ENCODE results near the genes AIFM1, ZNF280C, SLC25A14, GPR119 and TFDP3.

DNA sequence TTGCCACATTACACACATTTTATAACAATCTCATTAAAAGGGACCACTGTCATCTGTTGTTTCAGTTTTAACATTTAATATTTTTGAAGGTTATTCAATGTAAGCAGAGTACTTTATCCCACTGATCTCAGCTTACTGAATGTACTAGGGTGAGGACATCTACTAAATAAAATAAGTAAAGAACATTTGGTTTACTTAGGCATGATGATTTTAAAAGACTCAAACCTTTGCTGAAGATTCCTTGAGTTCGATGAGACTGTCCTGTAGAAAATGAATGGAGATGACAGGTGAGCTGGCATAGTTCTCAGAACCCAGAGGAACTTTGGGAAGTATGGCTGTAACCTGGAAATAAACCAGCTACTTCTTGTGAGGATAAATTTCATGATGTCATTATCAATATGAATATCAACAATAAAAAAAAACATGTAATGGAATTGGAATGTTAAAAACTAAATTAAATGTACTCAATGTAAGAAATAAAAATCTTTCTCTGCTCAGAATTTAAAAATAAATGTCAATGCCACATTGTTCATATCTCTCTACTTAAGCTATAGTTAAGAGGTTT is 113.6 kb downstream of the THOC2 start:
- PRO-cap: no peak
- RAMPAGE, long total RNA, 3 experiments: no peak in any of the 3 experiments

DNA sequence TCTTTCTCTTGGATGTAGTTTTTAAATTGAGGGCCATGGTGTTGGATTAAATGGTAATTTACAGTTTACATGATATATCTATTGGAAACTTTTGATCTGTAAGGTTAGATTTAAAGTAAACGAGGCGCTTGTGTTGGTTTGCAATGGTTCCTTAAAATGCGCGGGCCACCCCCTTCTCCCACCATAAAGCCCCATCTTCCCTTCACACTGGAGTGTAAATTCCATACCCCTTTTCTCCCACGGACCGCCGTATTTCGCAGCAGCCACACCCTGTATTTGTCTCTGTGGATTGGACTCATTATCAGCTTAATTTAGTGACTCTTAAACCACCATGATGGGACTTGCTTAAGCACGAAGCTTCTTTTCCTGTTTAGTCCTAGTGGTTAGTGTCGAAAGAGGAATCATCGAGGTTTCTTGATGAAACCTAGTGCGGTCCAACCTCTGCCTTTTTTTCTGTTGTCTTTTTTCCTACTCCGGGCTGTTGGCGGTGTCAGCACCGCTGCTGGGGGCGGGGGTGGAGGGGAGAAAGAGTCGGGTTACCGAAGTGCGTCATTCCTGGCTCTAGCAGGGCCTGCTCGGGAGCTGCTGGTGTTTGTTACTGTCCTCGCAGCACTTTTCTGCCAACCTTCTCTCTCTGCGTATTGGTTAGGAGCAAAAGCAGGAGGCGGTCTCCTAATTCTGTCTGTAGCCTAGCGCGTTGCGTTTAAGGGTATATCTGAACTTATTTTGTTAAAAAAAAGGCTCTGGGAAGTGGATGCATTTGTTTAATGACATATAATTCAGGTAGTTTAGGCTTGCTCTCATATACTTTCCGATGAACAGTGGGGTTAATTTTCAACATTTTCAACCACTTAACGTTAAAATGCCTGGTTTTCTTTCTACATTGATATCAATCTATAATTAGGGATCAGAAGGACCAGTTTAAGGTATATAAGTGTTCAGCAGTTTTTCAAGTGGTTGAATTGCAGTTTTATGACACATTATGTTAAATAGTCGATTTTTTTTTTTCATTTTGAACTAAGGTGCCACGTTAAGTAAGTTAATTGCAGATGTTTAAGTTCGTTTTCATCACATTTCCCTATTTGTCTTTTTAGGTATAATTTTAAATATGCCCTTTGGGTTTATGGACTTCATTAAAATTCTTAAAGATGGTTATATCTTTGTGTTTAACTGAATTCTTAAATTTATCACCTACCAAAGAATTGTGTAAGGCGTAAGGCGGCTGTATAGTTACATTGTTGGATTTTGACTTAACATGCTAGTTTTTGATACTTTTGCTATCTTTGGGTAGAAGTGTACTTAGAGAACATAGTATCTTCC is 1.6 kb downstream of the STAG2 start:
- PRO-cap: bidirectional peak, plus-strand start at position 641 of the sequence, minus-strand start at position 455 of the sequence
- RAMPAGE, long total RNA, 3 experiments: no peak in any of the 3 experiments

GRCh38 chrX:123994526-123994971 is 33.0 kb downstream of the STAG2 start:
- PRO-cap: no peak
- RAMPAGE, long total RNA, 3 experiments: no peak in any of the 3 experiments

- PRO-cap: no peak
- RAMPAGE, long total RNA, 3 experiments: no peak in any of the 3 experiments
Measured at GRCh38 chrX:124369957-124370280, 23.6 kb downstream of the SH2D1A start.

GRCh38 chrX:129755824-129756253 is 17.1 kb downstream of the XPNPEP2 start:
- PRO-cap: no peak
- RAMPAGE, long total RNA, 3 experiments: no peak in any of the 3 experiments

DNA sequence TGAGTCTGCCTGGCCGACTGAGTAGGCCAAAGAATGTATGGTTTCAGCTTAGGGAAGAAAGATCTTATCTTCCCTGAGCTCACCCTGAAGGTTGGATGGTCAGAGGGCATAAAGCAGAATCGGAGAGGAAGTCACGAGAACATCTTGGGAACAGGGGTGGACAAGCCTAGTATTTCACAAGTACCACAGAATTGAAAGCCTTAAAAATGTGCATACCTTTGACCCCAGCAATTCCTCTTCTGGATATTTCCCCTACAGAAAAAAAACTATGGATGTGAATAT is 2.0 kb upstream of the SASH3 start:
- PRO-cap: no peak
- RAMPAGE, long total RNA, 3 experiments: no peak in any of the 3 experiments

- PRO-cap: no peak
- RAMPAGE, long total RNA, 3 experiments: no peak in any of the 3 experiments
Measured at GRCh38 chrX:129781045-129781782, 1.5 kb downstream of the SASH3 start.

- PRO-cap: no peak
- RAMPAGE, long total RNA, 3 experiments: no peak in any of the 3 experiments
Measured at GRCh38 chrX:129930770-129931324, 24.9 kb downstream of the UTP14A start.

GRCh38 chrX:129931558-129932037 is 25.6 kb downstream of the UTP14A start:
- PRO-cap: bidirectional peak, plus-strand start at chrX:129931733, minus-strand start at chrX:129931476
- RAMPAGE, long total RNA, 3 experiments: no peak in any of the 3 experiments

- PRO-cap: no peak
- RAMPAGE, long total RNA, 3 experiments: no peak in any of the 3 experiments
Measured at GRCh38 chrX:130114294-130114667, 4.0 kb upstream of the ELF4 start.

GRCh38 chrX:130165059-130165650 is 486 bp downstream of the AIFM1 start:
- PRO-cap: unidirectional peak, plus-strand start at chrX:130165451
- RAMPAGE, long total RNA, 3 experiments: no peak in any of the 3 experiments

DNA sequence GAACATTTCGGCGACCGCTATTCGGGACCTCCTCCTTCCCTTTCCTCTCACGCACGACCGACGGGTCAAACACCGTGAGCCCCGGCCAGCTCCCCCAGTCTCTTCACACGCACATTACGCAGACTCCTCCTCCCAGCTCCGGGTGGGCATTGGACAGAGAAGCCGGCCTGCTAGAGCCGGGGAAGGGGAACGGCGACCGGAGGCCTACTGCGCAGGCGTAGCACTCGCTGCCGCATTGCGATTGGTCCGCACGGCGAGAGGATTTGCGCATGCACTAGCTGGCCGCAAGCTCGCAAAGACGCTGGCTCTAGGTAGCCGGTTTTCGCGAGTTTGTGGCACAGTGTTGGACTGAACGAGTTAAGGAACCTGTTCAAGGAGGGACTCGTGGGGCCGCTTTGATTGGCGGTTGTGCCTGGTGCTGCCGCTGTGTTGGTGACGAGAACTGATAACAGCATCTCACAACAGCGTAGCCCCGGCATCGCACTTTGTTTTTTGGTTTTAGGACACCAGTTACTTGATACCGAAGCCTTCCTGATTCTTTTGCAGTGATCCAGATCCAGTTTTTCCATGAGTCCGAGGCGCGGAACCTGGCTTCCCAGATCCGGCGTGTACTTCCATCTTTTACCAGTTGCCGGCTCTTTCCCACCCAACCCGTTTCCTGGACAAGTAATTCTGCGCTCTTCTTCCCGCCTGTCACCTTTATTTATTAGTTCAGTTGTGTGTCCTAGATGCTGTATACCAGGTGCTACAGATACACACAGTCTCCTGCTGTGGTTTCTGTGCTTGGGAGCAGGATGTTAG is at the start of gene AIFM1:
AIFM1 (minus strand) TSS at position 191 of the 801 bp plus-strand sequence.
- PRO-cap: bidirectional peak, plus-strand start at position 454 of the sequence, minus-strand start at position 191 of the sequence; bidirectional peak, plus-strand start at position 709 of the sequence, minus-strand start at position 485 of the sequence
- RAMPAGE, long total RNA, 3 experiments: start-site peak on the minus strand in 1 of 3 experiments, centred at position 135 of the sequence, 89 reads per replicate

GRCh38 chrX:130267955-130269223 is at the start of gene ZNF280C:
TSS of gene ZNF280C (minus strand) at chrX:130268899.
- PRO-cap: unidirectional peak, minus-strand start at chrX:130268503; unidirectional peak, minus-strand start at chrX:130268783; unidirectional peak, minus-strand start at chrX:130268899
- RAMPAGE, long total RNA, 3 experiments: start-site peak on the minus strand in 2 of 3 experiments, at chrX:130268783-130268958 at its widest, 6 to 16 reads per replicate

GRCh38 chrX:130339601-130340750 is at the start of gene SLC25A14:
TSS of gene SLC25A14 (plus strand) at chrX:130339919.
- PRO-cap: bidirectional peak, plus-strand start at chrX:130339954, minus-strand start at chrX:130339785
- RAMPAGE, long total RNA, 3 experiments: start-site peak on the plus strand in 2 of 3 experiments, at chrX:130339897-130339962 at its widest, 21 to 26 reads per replicate

DNA sequence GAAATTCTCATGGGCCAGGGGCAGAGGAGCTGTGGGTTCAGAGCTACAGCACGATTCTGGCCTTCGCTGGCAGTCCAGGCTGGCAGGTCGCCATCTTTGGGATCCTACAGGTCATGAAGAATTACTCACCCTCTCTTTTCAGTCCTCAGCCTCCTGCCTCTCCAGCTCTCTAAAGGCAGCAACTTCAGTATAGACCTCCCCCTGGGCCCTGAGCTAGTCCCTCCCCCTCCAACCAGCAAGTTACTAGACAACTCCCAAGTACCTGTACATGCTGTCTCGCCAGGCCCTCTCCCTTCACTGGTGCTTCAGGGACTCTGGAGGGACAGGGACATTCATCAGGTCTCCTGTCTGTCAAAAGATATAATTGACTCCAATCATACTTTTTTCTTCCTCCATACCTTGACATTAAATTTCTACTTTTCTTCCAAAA is at the start of gene GPR119:
GPR119 (minus strand) TSS at position 177 of the 430 bp plus-strand sequence.
- PRO-cap: no peak
- RAMPAGE, long total RNA, 3 experiments: no peak in any of the 3 experiments

- PRO-cap: no peak
- RAMPAGE, long total RNA, 3 experiments: no peak in any of the 3 experiments
Measured at GRCh38 chrX:130827531-130827989, 75.4 kb downstream of the ENOX2 start.

GRCh38 chrX:132217822-132218840 is 1.1 kb downstream of the RAP2C start:
- PRO-cap: bidirectional peak, plus-strand start at chrX:132218230, minus-strand start at chrX:132218032
- RAMPAGE, long total RNA, 3 experiments: start-site peak on the plus strand in 3 of 3 experiments, at chrX:132218208-132218287 at its widest, 33 to 67 reads per replicate

DNA sequence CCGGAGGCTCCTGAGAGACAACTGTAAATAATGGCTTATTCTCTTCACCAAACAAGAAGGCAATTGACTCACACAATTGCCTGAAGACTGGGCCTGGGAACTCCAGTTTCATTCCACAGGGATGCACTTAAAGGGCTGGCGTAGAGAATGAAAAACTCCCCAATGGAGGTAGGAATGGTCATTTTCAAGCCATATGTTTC is 29.5 kb downstream of the TFDP3 start:
- PRO-cap: no peak
- RAMPAGE, long total RNA, 3 experiments: no peak in any of the 3 experiments

- PRO-cap: no peak
- RAMPAGE, long total RNA, 3 experiments: no peak in any of the 3 experiments
Measured at GRCh38 chrX:133218293-133218641, at the start of gene TFDP3. TSS of gene TFDP3 (minus strand) at chrX:133218354.

DNA sequence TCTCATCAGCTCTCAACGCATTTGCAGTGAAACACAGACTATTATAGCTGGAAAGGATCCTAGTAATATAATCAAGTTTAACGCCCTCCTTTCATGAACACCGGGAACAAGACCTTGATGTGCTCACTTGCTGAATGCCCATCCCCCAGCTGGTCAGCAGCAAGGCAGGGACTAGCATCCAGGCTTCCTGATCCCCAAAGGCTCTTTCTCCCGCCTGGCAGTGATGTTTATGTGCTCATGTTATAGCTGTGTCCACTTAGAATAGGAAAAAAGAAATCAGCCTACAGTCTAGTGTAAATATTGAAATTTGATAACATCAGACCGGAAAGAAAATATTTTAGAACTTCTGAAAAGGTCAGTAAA is 24.6 kb downstream of the GPC4 start:
- PRO-cap: no peak
- RAMPAGE, long total RNA, 3 experiments: no peak in any of the 3 experiments

All from gastrocnemius medialis (tissue), 3 donors.